ENCODE results near the gene CSRP2.

GRCh38 chr12:76452874-76453342 lies 104.7 kb upstream of the BBS10 start:
- RRBS: no CpG with 5 or more reads among the region's 2 CpGs

DNA sequence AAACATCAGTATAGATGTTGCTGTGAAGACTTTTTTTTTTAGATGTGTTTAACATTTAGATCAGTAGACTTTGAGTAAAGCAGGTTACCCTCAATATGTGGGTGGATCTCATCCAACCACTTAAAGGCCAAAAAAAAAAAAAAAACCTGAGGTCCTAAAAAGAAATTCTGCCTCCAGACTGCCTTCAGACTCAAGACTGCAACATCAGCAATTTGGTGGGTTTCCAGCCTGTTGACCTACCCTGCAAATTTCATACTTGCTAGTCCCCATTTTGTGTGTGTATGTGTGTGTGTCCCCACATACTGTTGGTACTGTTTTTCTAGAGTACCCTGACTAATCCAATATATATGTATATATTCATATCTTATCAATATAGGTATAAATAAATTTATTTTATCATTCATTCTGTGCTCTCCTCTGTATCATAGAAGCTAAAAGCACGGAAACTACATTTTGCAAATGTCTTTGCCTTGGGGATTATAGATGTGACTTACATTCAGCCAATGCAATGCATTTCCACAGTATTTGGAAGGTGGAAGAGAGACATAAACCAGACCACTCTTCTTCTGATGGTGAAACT lies 55.5 kb downstream of the OSBPL8 start:
- RRBS: no CpG with 5 or more reads among the region's 1 CpG

DNA sequence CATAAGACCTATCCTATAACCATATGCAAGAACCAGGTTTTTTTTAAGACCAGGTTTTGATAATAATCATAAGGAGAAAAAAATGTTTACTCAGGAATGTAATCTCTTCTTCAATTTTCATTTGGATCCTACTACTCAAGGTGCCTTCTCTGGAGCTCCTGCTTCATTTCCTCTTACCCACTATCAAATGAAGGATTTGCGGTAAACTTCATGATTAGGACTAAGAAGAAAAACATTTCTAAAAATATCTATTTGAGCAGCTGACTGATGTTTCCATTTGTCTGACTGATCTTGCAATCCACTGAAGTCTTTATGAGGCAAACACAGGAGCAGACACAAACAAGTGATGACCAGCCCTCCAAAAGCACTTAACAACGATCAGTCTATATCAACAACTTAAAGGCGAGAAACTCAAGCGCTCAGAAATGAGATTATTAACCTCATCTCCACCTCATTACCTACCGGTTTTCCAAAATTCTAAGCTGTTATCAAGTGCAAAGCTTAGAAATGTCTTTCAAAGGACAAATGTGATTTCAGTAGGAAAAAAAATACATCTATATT lies 26.3 kb downstream of the OSBPL8 start:
- RRBS: no CpG with 5 or more reads among the region's 5 CpGs

- RRBS: no CpG with 5 or more reads among the region's 5 CpGs
Observed at GRCh38 chr12:76551404-76552126, 8.0 kb downstream of the OSBPL8 start.

DNA sequence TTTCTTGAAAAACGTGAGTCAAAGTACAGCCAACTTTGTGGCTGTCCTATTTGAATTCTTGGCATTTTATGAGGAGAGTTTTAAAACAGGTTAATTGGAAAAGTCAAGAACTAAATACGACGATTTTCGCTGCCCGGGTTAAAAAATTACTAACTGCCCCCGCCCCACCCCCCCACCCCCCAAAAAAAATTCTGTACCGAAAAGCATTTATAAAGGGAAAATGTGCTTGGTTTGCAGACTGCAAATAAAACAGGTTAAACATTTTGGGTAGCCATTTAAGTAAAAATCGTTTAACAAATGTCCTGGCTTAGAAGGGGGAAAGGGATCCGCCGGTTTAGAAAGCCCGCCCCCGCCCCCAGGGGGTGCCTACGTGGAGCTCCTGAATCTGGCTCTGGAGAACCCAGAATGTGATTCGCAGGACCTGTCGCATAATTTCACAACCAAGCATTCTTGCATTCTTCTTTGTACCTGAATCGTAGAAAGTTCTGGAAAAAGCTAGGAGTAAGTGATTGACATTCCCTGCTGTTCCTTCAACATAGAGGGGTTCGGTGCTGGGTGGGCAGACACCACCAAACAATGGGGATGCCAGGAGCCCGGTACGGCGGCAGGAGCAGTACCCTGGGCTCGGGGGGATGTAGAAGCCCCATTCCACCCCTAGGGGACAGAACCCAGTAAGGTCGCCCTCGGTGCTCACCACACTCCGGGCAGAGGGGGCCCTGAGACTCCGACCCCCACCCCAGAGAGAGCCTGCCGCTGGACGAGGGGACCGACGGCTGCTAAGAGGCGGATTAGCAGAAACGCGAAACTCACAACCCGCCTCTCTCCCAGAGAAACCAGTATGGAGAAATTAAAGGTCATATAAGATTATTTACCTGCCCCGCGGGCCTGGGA lies 776 bp downstream of the CSRP2 start:
- RRBS: under 1% methylated on average over 7 of the region's 35 CpGs

DNA sequence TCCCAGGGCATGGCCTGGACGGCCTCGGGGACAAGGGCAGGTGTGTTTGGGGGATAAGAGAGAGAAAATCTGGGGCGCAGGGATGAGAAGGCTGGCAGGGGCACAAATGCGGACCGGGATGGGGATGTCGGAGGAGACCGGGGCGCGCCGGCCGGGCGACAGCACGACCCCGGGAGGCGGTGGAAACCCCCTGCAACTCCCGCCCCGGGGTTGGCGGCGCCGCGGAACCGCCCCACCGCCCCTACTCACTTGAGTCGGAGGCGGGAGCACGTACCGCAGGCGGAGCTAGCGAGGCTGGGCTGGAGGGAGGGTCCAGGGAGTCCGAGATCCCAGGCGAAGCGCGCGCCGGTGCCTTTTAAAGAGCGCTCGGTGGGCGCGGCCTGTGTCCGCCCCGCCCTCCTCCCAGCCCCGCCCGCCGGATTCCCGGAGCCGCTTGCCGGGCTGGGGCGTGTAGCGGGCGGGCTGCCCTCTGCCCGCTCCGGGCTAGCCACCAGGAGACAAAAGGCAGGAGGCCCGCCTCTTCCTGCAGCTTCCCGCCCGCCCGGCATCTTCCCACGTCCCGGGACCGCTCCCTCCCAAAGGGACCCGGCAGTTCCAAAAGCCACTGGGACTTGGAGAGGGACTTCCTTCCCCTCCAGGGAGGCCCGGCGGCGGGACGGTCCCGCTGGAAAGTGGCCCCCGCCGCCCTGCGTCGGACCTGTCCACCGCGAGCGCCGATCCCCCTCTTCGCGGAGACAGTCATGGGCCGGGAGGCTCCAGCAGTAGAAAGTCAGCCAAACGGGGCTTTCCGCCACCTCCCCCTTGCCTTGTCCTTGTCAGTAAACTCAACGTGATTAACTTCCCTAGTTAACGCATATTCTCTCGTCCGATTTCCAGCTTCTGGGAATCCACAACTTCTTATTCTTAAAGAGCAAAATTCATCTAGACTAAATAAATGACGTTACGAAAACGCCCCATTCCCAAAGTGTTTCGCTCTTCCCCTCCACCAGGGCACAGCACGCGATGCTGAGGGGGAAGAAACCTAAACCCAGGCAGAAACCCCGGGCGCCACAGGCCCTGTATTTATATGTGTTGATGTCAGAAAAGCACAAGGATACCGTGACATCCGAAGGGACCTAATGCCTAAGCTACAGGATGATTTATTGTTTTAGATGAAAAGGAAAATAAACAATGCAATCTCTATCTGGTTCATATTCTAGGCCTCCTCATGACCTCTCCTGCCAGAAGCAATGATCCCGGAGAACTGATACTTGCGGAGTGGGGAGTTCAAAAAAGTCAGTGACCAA lies at the start of gene CSRP2:
Gene CSRP2, minus strand, starts transcription at position 331 of the 1,286 bp plus-strand sequence.
- RRBS: 4% methylated on average over 30 of the region's 94 CpGs

DNA sequence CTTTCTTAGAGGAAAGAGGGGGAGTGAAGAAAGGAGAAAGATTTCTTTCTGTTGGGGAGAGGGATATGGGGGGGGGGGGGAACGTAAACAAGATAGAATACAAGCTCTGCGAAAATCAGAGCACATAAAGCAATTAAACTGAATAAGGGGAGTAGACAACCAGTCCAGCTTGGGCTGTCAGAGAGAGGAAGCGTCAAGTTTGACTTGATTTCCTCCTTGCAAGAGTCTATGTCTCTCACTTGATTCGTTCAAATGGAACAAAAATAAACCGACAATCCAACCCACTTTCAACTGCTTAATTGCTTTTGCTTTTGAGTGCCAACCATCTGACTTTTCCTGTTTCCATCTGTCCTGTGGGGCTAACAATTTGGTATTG lies 912 bp downstream of the SYT1 start:
- RRBS: no CpG with 5 or more reads among the region's 5 CpGs

DNA sequence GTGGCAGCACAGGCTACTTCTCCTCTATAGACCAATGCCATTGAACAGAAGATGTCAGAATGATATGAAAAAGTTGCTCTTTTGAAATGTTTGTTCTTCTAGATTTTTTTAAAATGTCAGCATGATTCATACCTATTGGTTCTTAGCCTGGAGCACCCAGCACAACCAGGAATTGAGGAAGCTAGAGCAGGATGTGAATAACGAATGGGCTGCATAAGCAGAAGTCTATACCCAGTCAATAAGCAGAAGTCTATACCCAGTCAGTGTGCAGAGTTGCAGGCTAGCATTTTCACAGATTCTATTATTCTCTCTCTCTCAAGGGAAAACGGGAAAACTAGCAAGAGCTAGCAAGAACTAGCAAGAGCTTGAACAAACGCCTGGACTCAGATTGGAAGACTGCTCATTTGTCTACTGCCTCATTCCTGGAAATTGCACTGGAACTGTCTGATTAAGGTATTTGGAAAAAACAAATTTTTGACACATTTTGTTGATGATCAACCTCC lies 113.0 kb downstream of the SYT1 start:
- RRBS: no CpG with 5 or more reads among the region's 3 CpGs

DNA sequence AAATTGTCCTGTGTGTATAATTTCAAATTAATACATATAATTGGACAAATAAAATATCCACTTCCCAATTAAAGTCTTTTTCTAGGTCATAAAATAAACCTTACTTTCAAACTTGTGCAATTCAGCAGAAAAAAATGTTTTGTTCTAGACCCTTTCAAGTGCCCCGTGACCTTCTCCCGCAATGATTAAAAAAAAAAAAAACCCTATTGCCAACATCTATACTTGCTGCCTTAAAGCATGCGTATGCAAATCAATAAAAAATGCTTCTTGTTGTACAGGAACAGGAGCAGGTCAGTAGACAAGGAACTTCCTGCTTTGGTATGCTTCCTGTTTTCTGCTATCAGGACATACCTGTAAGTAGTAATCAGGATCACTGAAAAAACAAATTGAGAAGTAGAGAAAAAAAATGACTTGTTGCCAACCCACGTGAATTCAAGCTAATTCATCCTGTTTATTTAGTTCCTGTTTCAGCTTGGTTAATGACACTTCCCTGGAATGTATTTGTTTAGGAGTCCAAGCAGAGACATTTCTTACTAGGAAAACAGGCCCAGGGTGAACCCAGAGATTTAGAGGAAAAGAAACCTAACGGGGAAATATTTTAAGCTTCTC lies 124.4 kb downstream of the PAWR start:
- RRBS: no CpG with 5 or more reads among the region's 5 CpGs

DNA sequence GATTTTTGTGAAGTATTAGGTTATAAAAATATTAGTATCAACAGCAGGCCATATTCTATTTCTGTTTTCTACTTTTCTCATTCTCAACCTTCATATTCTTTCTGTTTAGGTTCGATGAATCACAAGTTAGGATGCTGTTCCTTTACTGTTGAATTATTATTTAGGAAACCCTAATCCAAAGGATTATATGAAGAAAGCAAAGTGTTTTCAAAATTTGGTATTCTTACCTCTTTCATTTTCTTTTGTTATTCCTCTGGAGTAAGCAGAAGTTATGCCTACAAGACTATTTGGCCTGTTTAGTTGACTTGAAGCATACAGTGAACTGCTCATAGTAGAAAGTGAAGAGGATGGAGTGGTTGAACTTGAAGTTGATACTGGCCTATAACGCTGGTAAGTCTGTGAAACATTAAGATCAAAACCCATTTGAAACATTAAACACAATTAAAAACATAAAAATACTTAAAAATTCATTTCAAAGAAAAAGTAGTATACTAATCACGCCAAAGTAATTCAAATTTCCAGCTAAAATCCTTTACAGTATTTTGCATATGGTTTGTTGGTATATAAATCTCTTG lies 105.9 kb upstream of the PAWR start:
- RRBS: no CpG with 5 or more reads among the region's 3 CpGs

DNA sequence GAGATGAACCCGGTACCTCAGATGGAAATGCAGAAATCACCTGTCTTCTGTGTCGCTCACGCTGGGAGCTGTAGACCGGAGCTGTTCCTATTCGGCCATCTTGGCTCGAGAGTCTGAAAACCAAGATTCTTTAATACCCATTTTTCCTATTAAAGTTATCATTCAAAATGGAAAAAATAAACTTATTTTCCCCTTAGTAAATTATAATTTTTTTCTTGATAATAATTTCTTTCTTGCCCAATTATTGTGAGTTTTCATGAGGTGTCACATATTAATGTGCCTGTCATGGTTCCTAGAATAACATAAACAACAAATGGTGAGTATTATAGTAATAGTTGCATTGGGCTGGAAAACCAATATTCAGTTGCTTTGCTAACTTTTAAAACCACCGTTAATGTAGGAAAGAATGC lies 150.7 kb downstream of the OTOGL start:
- RRBS: no CpG with 5 or more reads among the region's 7 CpGs

DNA sequence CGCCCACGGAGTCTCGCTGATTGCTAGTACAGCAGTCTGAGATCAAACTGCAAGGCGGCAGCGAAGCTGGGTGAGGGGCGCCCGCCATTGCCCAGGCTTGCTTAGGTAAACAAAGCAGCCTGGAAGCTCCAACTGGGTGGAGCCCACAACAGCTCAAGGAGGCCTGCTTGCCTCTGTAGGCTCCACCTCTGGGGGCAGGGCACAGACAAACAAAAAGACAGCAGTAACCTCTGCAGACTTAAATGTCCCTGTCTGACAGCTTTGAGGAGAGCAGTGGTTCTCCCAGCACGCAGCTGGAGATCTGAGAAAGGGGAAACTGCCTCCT lies 33.8 kb downstream of the PTPRQ start:
- RRBS: no CpG with 5 or more reads among the region's 8 CpGs

DNA sequence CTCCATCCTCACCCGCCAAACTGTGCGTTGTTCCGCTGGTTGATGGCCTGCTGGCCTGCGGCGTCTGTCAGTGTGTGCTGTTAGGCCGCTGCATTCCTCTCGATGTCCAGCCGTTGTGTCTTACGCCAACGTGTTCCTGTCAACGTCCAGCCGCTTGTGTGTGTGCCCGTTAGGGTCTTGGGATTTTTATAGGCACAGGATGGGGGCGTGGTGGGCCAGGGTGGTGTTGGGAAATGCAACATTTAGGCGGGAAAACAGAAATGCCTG lies 69.2 kb downstream of the PTPRQ start:
- RRBS: no CpG with 5 or more reads among the region's 15 CpGs

GRCh38 chr12:80697269-80697784 lies 10.1 kb upstream of the MYF6 start:
- RRBS: no CpG with 5 or more reads among the region's 1 CpG

DNA sequence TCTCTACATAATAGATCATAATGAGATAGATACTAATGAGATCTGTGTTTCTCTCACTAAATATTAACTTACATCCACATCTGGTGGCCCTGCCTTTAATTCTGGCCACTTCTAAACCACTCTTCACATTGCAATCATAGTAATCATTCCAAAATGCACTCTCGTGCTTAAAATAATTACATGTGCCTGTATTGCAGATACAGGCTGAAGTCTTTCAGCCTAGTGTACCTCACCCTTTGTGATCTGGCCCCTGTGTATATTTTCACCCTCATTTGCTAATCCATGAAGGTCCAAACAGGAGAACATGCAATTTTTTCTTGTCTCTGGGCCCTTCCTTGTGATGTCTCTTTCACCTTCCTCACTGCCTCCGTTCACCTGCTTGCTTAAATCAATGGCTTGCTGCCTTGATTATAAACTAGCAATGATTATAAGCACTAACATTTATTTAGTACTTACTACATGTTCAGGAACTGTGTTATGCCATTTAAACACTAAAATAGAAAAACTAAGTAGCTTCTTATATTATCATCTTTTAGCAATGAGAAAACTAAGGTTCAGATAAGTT lies 107.9 kb downstream of the LIN7A start:
- RRBS: no CpG with 5 or more reads among the region's 2 CpGs

DNA sequence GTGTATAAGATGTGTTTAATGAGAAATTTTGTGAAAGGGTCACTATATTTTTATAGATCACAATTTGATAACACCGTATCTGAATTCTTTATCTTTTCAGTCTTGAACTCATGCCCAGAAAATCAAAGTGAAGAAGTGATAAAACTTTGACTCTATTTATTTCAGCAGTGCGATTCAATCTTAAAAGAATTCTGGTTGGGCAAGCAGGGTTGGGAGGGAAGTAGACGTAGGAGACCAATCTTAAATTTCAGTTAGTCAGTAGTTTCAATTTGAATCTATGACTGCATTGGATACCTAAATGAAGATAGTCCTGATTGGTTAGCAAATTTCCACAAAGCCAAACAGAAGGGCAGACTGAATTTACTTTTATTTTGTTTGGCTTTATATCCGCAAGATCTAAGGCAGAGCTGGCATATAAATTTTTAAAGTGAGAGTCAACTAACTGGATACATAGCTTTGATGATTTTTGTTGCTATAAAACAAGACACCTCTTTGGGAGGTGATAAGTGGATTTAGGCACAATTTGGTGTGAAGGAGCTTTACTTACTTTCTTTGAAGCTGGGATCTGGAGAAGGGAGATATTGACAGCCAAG lies 2.6 kb downstream of the ACSS3 start:
- RRBS: no CpG with 5 or more reads among the region's 4 CpGs

DNA sequence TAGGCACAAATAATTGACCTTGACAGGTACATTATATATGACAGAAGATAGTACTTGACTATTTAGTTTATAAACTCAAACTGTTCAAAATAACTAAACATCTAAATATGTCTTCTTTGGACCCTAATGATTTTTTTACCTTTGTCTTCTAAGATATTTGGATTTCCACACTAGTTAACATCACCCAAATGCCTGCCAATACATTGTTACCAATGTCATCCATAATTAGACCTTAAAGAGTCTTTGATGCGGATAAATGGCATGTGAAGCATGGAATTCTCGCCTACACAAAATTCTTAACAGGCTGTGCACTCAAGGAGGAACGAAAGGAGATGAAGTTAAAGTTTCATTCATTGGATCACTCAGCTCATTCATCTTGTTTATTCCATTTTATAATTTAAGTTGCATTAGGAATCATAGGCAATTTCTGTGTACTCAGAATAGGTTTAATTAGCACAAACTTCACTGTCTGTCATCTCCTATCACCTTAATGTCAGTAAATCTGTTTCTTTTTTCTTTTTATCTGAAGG lies 219.7 kb downstream of the ACSS3 start:
- RRBS: no CpG with 5 or more reads among the region's 3 CpGs

DNA sequence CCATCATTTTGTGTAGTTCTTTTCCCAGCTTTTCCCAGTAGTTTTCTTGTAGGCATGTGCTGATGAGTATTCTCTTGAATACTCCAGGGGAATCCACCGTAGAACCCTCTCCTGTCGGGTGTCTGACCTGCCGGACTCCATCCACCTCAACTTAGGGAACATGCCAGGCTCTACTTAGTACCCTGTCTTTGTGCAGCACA lies 25.9 kb upstream of the PPFIA2 start:
- RRBS: no CpG with 5 or more reads among the region's 3 CpGs

Data from epidermal melanocyte (primary cell).